Measurements from ENCODE around the genes HINT1 and MEIKIN.

DNA sequence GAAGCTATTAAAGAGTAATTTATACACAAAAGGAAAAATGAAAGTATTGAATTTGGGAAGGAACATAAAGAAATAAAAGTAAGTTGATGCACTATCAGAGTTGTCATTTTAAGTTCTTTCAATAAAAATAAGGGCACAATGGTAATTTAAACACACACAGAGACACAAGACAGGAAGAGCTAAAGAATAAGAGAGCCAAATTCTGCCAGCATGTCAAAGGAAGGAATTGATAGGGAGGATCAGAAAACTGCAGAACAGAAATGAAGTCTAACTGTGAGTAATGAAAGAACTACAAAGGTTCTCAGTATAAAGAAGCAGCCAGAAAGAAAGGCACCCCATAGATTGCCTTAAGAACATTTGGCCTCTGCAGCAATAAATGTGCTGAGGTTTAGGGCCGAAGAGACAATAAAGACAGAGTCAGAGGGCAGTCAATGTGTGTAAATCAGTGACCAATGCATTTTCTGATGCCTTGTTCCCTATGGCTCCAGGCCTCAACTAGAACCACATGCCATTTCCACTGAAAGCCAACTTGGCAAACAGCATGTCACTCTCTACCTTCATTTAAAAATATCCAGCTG lies 281.1 kb downstream of the HINT1 start:
- RRBS = no CpG with 5 or more reads among the region's 1 CpG
CAGE:
- cytosol, long polyA plus RNA = no peak
- long polyA plus RNA = no peak
- nucleus, long polyA plus RNA = no peak

- RRBS = 2% methylated on average over 10 of the region's 31 CpGs
CAGE:
- cytosol, long polyA plus RNA = start-site peak on the minus strand at chr5:131165171-131165306, 686 and 1,686 reads in 2 replicates
- long polyA plus RNA = start-site peak on the minus strand at chr5:131165162-131165300, 1,086 and 1,329 reads in 2 replicates
- nucleus, long polyA plus RNA = start-site peak on the minus strand at chr5:131165208-131165294, 165 and 533 reads in 2 replicates
Measured at GRCh38 chr5:131165140-131165606, at the start of gene HINT1. HINT1 (minus strand) TSS chr5:131165256.

GRCh38 chr5:131263196-131263418 lies 746 bp upstream of the CDC42SE2 start:
- RRBS = no CpG with 5 or more reads among the region's 4 CpGs
CAGE:
- cytosol, long polyA plus RNA = no peak
- long polyA plus RNA = no peak
- nucleus, long polyA plus RNA = no peak

DNA sequence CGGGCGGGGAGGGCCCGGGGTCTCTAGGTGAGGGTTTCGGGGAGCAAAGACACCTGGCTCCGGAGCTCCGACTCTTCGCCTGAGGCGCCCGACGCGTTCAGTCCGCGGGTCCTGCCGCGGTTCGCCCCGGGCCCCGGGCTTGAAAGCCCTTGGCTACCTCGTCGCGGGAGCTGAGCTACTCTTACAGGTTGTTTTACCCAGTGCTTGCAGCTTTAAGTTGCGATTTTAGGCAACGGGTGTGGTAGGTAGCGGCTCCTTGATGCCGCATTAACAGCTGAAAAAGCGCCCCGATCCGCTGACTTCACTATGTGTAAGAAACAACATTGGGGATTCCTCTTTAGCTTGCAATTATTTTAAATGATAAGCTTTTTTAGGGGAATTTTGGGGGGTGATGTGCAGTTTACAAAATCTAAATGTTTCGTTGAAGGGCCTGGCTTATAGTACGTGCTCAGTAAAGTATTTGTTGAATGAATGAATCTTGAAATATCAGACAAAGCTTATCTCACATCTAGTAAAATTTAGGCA lies 757 bp downstream of the CDC42SE2 start:
- RRBS = 1% methylated on average over 15 of the region's 30 CpGs
CAGE:
- cytosol, long polyA plus RNA = no peak
- long polyA plus RNA = no peak
- nucleus, long polyA plus RNA = no peak

DNA sequence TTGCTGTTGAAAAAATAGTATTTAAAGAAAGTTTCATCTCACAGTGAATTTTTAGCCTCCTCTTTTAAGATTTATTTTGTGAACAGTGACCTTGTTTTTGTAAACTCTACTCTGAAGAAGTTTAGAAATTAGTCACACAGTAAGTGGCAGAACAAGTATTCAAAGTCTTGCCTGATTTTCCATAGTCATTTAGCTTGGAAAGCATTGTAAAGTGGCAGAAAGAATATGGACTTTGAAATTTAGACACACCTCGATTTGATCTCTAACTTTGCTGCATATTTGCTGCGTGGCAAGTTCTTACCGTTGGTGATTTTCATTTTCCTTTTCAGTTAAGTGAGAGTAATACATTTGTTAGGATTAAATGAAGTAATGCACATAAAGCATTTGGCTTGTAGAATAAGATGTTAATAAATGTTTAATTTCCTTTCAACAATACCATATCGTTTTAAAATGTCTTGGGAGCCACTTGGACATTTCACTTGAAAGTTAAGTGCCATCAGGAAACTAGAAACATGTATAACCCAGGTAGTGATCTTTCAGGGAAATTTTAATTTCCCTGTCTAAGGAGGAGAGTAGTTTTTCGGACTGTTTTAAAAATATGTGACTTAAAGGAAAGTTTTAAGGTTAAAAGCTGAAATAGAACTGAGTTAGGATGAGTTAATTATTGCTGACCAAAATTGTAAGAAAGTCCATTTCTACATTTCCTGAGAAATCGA lies 17.8 kb downstream of the CDC42SE2 start:
- RRBS = no CpG with 5 or more reads among the region's 6 CpGs
CAGE:
- cytosol, long polyA plus RNA = no peak
- long polyA plus RNA = no peak
- nucleus, long polyA plus RNA = no peak

GRCh38 chr5:131343030-131343982 lies 79.5 kb downstream of the CDC42SE2 start:
- RRBS = no CpG with 5 or more reads among the region's 7 CpGs
CAGE:
- cytosol, long polyA plus RNA = no peak
- long polyA plus RNA = no peak
- nucleus, long polyA plus RNA = no peak

DNA sequence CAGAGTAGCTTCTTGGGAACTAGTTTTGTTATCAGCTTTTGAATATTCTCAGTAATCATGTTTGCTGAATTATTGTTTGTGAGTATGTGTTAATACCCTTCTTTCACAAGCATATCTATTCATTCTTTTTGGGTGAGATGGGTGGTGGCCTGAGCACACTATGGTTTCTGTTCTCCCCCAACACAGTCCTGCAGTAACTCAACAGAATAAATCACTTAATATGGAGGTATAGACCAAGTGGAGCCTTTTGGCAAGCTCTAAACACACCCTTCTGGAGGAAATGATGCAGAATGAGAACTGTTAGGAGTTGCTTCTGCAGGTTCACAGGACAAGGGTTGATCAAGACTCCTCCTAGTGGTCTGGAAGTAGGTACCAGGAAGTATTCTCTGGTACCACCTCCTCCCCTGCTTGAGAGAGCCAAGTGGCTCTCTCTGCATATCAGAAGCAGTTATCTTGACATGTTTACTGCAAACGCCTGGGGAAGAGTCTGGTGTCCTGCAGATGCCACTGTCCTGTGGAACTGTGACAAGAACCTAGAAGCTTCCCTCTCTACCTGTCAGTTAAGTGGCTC lies 118.4 kb downstream of the CDC42SE2 start:
- RRBS = no CpG with 5 or more reads among the region's 1 CpG
CAGE:
- cytosol, long polyA plus RNA = no peak
- long polyA plus RNA = no peak
- nucleus, long polyA plus RNA = no peak

DNA sequence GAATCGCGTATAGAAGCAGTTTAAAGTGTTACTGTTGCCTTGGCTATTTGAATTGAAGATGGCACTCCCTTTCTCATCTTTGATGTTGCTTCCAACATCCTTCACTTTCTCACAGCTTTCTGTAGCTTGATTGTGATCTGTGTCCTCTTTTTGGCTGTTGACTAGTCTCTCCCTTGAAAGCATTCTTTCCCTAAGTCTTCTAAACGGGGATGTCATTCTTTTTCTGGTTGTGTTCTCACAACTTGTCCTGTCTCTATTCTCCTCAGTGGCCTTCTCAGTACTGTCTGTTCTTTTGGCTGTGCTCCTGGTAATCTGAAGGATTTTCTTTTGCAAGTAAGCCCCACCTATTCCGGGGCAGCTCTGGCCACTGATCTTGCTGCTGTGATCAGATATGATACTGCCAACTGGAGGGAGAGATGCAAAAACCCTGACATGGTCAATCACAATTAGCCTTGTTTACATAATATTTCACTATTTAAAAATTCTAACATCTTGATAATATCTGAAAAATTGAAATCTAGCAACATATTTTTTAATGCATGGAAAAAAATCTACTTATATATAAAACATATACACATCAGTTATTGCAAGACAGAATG lies 172.2 kb downstream of the CDC42SE2 start:
- RRBS = no CpG with 5 or more reads among the region's 4 CpGs
CAGE:
- cytosol, long polyA plus RNA = no peak
- long polyA plus RNA = no peak
- nucleus, long polyA plus RNA = no peak

DNA sequence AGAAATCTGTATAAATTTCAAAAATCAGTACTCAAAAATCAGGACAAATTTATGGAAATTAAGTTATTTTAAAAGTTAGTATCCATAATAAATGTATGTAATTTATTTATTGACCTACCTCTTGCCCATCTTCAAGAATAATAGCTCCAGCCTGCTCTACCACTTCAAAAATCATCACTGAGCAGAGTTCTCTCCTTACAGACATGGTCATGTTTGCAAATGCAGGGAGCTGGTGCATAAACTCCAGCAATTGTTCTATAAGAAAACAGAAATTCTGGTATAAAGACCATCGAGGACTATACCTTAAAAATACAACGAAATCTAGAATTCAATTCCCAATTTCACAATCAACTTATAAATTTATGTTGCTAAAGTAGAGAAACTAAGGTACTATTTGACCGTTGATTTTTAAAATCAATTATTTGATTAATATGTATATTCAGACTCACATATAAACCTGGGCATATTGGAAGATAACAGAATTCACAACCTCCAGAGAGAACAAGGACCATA lies 127.0 kb downstream of the RAPGEF6 start:
- RRBS = no CpG with 5 or more reads among the region's 3 CpGs
CAGE:
- cytosol, long polyA plus RNA = no peak
- long polyA plus RNA = no peak
- nucleus, long polyA plus RNA = no peak

DNA sequence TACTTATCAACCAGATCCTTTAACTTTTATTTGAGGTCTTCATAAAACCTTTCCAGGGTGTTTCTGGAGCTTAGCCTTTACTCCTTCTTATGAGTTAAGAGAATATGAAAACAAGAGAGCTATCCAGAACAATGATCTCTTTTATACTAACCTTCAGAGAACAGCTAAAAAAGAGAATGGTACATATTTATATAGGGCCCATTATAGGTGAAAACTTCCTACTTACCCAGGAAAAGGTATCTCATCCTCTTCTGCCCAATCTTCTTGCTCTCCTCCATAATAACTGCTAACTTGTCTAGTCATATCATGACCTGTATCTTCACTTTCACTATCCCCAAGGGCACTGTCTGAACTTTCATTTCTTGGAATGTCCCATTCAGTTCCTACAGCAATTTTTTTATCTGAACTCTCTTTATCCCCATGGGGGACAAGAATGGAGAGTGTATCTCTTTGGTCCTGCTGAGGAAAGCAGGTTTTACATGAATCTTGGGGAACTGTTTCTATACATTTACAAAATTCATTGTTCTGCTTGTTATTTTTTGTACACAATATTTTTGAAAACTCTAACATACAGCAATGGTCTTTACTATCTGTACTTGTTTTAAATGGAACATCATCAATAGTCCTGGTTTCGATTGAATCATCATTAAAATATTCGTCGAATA lies 36.4 kb upstream of the RAPGEF6 start:
- RRBS = no CpG with 5 or more reads among the region's 3 CpGs
CAGE:
- cytosol, long polyA plus RNA = no peak
- long polyA plus RNA = no peak
- nucleus, long polyA plus RNA = no peak

DNA sequence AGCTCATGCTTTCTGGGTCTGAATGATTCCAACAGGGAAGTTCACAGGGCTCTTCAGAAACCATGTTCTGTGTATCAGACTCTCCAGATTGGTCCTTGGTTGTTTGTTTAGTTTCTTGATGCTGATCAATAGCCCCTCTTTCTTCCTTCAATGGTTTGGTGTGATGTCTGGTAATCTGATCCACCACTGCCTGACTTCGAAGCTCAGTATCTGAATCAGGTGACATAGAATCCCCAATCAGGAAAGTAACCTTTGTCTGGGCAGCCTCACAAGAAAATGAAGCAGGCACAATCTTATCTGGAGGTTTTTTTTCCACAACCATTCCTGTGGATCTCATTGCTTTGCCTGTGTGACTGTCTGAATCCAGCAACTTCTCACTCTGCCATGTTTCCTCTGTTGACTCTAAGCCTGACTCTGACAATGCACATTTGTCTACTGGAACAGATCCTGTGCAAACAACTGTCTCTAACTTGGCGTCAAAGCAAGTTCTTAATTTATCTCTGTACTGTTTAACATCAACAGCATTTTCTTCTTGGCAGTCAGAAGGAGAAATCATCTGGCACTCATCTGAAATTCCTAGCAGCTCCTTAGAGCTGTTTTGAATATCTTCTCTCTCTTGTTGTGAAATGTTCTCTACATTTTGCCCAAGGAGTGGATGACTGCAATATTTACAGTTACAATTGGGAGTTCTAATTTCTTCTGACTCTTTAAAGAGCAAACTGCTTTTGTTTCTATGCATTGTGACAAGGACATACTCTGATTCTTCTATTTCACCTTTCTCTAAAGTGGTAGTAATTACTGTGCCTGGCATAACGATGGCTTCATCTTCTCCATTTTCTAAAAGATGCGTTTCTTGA lies 37.1 kb upstream of the RAPGEF6 start:
- RRBS = no CpG with 5 or more reads among the region's 4 CpGs
CAGE:
- cytosol, long polyA plus RNA = no peak
- long polyA plus RNA = no peak
- nucleus, long polyA plus RNA = no peak

DNA sequence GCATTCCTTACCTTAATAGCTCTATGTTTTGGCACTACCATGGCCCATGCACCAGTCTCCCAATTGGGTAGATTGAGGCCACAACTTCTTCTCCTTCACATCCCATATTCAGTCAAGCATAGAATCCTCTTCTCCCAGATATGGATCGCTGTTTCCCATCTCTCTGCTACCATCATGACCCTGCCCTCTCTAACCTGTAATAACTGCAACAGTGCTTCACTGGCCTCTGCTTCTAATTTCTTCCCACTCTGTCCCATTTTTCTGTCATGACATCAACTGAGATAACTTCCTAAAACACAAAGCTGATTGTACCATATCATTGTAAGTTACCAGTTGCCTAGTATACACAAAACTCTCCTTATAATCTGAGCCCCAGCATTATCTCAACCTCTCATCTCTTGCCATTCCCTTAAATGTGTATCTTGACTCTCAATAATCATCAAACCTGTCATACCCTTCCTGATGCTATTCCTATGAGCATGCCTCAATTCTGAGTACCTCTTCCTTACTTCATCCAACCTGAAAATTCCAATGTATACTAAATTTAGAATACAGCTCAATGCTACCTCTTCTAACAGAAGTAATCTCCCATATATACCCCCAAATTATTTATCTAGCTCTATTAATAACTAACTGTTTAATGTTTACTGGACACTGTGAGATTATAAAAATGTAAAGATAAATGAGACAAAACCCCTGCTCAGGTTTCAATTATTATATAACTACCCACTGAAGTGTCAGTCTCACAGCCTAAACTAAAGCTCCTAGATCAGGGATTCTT lies 24.0 kb downstream of the FNIP1 start:
- RRBS = no CpG with 5 or more reads among the region's 1 CpG
CAGE:
- cytosol, long polyA plus RNA = no peak
- long polyA plus RNA = no peak
- nucleus, long polyA plus RNA = no peak

DNA sequence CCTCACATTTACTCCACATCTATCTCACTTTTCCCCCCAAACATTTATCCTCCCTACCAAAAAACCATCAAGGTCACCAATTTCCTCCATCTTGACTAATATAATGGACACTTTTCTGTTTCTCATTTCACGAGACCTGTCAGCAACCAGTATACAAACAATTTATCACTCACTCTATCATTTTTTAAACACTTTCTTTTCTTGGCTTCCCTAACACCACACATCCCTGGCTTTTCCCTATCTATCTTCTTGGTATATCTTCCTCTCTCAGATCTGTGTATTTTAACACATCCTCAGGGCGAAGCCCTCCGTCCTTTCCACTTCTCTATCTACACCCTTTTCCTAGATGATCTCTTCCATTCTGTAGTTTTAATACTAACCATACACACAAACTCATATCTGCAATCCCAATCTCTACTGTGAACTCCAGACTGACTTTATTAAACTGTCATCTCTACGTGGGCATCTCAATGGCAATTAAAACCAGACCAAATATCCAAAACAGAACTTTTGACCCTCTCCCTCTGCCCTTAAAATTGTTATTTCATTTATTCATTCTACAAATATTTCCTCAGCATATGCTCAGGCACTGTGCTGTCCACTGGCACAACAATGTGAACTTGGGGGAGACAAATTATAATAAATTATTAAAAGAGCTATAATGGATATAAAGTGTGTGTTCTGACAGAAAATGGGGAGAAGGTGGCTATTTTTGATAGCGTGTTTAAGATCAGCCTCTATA lies 7.1 kb downstream of the FNIP1 start:
- RRBS = no CpG with 5 or more reads among the region's 5 CpGs
CAGE:
- cytosol, long polyA plus RNA = no peak
- long polyA plus RNA = no peak
- nucleus, long polyA plus RNA = start-site peak on the minus strand centred at position 307 of the sequence, 178 bp wide, 10 and 13 reads in 2 replicates

GRCh38 chr5:131945474-131945969 lies at the start of gene MEIKIN:
MEIKIN (minus strand) TSS chr5:131945663.
- RRBS = no CpG with 5 or more reads among the region's 29 CpGs
CAGE:
- cytosol, long polyA plus RNA = no peak
- long polyA plus RNA = no peak
- nucleus, long polyA plus RNA = no peak

GRCh38 chr5:131999188-131999956 lies 12.1 kb downstream of the ACSL6 start:
- RRBS = no CpG with 5 or more reads among the region's 11 CpGs
CAGE:
- cytosol, long polyA plus RNA = no peak
- long polyA plus RNA = no peak
- nucleus, long polyA plus RNA = no peak

DNA sequence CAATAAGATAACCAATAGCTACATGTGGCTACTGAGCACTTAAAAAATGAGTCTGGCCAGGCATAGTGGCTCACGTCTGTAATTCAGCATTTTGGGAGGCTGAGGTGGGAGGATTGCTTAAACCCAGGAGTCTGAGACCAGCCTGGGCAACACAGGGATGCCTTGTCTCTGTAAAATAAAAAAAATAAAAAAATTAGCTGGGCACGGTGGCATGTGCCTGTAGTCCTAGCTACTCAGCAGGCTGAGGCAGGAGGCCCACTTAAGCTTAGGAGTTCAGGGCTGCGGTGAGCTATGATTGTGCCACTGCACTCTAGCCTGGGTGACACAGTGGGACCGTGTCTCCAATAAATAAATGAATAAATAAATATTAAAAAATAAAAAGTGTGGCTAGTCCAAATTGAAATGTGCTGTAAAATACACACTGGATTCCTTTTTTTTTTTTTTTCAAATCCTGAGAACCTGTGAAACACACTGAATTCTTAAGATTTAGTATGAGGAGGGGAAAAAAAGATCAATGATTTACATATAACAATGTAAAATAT lies 1.2 kb upstream of the SLC22A5 start:
- RRBS = no CpG with 5 or more reads among the region's 4 CpGs
CAGE:
- cytosol, long polyA plus RNA = no peak
- long polyA plus RNA = no peak
- nucleus, long polyA plus RNA = no peak

GRCh38 chr5:132411690-132411882 lies 42.1 kb downstream of the SLC22A5 start:
- RRBS = no CpG with 5 or more reads among the region's 4 CpGs
CAGE:
- cytosol, long polyA plus RNA = no peak
- long polyA plus RNA = no peak
- nucleus, long polyA plus RNA = no peak

DNA sequence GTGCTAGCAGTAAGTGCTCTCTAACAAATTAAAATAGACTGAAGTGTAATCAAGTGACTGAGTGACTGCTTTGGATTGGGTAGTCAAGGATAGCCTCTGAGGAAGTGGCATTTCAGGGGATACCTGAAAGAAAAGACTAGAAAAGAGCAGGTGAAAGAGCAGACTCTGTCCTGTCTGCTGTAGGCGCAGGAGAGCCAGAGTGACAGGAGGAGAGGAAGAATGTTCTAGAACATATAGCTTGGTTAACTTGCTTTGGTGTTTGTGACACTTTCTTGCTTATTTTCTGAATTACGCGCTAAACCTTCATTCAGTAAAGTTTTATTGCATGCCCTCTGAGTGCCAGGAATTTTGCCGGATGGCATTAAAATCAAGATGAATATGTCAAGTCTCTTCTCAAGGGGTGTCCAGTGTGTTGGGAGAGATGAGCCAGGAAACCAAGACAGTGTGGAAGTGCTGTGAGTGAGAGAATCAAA lies 59.0 kb downstream of the SLC22A5 start:
- RRBS = no CpG with 5 or more reads among the region's 4 CpGs
CAGE:
- cytosol, long polyA plus RNA = no peak
- long polyA plus RNA = no peak
- nucleus, long polyA plus RNA = no peak

GRCh38 chr5:132465021-132465696 lies 25.4 kb downstream of the IRF1 start:
- RRBS = no CpG with 5 or more reads among the region's 11 CpGs
CAGE:
- cytosol, long polyA plus RNA = no peak
- long polyA plus RNA = no peak
- nucleus, long polyA plus RNA = no peak

DNA sequence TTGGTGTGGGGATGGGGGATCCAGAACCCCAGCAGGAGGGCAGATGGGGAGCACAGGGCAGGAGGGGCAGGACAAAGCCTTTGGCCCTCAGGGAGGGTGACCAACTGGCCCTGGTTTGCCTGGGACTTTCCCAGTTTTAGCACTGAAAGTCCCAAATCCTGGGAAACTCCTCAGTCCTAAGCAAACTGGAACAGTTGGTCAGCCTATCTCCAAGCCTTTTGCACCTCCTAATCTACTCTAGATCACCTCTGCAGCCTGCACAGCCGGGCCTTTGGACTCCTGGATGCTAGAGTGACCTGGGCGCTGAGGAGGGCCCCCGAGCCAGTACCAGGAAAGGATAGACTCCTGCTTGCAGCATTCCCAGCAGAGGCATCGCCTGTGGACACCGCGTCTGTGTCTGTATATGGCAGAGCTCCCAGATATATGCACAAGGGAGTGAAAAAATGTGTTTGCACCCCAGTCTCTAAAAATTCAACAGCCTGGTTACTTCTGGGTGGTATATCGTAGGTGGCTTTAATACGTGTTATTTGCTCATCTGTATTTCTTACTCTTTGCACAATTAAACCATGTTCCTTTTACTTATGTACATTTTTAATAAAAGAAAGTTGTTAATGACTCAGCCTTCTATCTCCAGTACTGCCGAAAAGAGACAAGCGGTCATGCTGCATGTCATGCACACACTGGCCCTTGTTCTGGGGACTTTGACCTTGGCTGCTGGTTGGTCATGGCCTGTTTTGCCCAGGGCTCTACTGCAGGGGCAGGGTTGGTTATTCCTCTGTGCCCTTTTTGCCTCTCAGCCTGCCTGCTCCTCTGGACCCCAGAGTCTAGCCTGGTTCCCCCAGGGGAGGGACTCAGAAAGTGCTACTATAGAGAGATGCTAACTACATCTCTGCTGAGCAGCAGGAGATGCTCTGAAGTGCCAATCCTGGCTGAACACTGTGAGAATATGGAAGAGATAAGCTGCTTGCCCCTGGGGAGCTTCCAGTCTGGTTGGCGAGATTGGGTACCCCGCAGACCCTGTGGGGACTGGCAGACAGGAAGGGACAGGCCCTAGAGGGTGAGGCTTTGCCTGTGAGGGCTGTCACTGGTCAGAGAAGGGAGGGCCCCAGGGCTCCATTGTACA lies 14.8 kb downstream of the IRF1 start:
- RRBS = no CpG with 5 or more reads among the region's 12 CpGs
CAGE:
- cytosol, long polyA plus RNA = no peak
- long polyA plus RNA = no peak
- nucleus, long polyA plus RNA = no peak